ENCODE data around the gene FAM169A.

DNA sequence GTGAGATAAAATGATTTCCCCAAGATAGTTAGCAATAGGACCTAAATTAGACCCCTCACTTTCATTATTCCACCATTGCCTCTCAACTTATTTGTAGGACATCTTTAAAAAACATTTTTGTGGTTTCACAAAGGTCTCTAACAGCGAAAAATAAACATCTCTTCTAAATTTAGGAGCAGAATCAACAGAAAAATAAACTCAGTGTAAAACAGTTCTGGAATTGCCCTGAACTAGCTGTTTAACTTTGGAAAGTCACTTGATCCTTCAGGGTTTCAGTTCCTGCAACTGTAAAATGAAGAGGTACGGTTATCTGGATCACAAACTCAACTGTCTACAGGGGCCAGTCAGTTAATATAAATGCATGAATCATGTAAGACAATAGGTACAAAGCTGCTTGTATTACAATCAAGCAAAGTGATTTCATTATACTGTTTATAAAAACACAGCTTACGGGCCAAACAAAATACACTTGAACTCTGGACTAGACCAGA lies 73.2 kb downstream of the MRPS27 start:
- PRO-cap: no peak

- PRO-cap: unidirectional peak, minus-strand start at chr5:72282206
Observed at GRCh38 chr5:72281878-72282664, 38.0 kb downstream of the MRPS27 start.

DNA sequence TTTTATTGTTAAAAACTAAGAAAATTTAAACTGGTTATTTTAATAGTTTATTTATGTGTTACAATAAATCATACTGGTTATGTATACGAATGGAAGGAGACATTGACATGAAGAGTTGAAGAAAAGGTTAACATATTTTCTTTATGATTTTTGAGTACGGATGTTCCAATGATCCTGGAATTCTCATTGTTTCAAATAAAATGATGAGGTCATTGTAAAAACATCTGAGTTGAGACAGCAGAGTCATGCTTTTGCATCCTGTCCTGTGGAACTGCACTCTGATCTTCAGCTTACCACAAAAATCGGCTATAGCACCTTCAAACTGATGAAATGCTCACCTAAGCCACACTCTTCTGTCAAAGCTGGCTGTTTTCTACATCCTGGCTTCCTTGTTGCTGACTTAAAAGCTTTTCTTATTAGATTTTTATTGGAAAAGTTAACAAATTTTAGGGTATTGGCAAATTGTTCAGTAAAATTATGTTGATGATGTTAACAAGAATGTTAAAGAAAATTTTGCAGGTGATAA lies 67.9 kb downstream of the PTCD2 start:
- PRO-cap: no peak

DNA sequence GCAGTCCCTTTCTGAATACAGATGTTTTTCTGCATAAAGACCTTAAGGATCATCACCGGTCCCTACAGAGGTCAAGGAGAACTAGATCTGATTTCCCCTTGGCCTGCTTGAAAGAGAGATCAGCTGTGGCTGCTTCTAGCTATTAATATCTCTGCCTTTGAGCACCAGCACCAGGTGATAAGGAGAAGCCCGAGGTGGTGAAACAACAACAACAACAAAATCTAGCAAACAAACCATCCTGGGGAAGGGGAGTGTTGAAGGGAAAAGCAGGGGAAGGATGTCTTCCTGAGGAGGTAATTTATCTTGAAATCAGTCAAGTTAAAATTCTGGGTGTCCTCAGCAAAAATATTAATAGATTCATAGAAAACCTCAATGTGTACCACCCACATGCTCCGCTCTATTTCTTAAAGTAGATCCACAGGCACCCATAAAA lies 42.1 kb downstream of the ZNF366 start:
- PRO-cap: no peak

- PRO-cap: no peak
Observed at GRCh38 chr5:72849115-72849436, 32.6 kb downstream of the TNPO1 start.

DNA sequence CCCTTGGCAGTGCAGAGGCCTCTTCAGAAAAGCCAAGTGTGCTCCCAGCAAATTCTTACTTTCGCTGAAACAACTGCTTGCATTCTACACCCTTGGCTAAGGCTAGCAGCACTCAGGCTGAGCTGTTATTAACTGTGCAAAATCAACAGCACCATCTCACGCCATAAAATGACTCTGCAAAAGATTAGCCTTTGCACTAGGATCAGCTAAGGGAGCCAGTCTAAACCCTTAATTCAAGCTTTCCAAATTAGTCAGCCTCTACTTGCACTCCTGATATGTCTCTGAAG lies 4.8 kb upstream of the TMEM171 start:
- PRO-cap: no peak

DNA sequence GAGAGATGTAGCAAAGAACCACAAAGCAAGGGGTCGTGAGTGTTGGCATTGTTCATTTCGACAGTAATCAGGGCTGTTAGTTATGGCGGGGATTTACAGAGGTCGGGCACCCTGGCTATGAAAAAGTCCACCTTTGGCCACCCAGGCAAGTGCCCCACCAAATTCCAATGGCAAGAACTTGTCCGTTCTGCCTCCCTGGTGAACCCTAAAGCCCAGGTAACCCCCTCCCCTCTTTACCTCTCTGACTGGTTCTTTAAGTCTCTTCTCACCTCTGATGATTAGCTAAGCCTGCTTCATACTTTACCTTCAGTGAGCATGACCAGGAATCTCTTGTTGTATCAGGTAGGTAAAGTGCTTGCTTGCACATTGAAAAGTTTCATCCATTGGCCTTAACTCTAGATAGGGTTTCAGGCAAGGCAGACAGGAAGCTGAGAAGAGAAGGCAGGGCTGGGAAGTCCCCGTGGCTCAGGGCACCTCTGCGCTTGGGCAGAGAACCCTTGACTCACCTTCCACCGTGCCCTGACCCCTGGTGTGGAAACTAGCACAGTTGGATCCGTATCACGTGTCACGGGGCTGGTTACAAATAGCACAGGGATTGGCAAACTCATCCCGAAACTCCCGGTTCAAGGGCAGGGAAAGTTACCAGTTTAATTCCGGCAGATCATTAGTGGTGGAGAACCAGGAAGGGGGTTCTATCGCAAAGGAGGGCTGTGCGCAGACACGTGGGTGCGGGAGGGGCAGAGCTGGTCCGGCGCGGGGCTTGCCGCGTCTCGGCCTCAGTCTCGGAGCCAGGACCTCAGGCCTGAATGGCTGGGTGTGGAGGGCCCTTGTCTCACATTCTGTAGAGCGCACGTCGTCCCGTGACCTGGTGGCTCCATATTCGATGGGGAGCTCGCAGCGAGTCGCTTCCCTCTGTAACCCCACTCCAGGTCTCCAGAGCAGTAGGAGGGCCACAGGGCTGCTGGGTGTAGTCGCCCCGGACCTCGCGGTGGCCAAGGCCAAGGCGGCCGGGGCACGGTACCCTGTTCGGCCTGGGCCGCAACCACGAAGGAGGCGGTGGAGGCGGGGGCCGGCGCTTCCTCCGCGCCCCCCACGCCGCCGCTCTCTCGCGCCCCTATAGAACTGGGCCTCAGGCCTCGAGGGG lies 914 bp upstream of the TMEM171 start:
- PRO-cap: no peak

DNA sequence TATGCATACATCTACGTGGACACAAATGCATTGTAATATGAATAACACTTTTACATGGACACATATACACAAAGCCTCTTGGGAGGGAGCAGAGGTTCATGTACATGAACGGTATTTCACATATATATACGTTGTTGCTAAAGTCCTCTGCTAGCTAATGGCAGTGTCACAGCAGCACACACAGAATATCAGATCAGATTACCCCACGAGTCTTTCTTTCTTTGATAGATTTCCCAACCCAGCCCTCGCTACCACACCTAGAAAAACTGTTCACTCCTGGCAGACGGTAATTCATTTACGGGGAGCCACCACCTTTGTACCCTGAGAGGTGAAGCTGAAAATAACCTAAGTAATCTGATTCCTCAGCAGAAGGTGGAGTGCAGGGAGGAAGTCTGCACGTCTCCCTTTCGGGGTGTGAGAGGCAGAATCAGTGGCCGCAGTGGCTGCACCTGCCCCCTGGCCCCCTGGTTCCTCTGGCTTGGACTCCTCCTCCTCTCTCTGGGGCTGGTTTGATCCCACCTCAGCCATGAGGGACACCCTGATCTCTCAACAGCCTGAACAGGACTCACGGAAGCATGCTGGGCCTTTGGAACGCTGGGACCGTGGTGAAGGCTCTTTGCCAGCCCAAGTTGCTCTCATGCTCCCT lies 10.4 kb downstream of the TMEM174 start:
- PRO-cap: unidirectional peak, plus-strand start at position 365 of the sequence

DNA sequence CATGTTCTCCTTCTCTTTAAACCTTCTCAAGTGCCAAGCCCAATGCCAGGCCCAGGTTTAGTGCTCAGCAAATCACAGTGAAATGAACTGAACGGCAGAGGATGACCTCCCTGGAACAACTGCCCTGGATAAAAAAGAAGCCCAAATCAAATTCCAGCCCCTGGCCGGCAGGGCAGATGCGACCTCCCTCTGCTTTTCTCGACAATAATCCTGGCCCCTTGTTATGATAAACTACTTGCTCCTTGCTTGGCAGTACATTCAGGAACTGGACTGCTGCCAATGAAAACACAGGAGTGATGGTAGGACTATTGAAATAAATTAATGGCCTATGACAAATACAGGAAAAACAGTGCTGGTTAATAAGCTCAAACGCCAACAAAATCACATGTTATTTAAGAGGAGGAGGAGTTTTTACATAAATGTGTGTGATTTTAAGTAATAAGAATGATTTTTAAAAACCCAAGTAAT lies 108.4 kb downstream of the TMEM174 start:
- PRO-cap: no peak

GRCh38 chr5:73663417-73663661 lies 37.3 kb downstream of the ARHGEF28 start:
- PRO-cap: no peak

GRCh38 chr5:73813835-73814235 lies 187.8 kb downstream of the ARHGEF28 start:
- PRO-cap: no peak

DNA sequence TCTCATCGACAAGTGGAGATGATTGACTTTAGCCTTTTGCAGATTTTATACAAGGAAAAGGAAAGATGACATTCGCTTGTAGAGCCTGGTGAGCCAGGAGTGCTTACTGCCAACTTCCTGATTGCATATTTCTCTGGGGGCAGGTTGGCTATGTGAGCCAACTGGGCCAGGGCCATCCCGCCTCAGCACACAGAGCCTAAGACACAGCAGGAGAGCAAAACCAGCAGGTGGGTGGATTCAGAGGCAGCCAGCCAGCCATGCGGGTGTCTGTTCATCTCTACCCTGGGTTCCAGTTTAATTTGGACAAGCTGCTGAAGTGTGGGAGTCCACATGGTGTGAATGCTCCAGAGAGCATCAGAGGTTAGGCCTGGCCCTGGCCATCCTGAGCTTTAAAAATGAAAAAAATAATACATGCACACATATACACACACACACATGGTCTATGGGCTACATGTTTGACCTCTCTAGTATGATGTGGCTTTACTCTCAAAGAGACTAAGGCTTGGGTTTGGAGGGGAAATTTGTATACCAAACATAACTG lies 291.5 kb downstream of the ARHGEF28 start:
- PRO-cap: no peak

DNA sequence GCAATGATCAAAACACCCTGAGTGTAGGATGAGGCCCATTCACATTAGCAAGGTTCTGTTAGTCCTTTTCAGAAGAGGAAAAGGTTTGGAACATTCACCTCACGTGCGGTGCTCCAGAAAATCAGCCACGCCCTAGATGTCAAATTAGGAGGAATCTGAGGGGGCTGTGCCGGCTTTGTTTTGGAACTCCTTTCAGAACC lies 495.0 kb downstream of the ENC1 start:
- PRO-cap: no peak

DNA sequence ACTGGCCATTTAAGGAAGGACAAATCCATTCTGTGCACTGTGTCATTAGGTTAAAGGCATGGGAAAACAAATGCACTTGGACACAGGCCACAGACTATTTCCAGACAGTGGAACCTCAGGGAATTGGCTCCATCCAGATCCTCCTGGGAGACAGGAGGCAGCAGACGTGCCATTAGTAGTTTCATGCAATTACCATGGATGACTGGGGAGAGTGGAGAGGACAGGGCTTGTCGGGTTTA lies 454.9 kb downstream of the ENC1 start:
- PRO-cap: no peak

DNA sequence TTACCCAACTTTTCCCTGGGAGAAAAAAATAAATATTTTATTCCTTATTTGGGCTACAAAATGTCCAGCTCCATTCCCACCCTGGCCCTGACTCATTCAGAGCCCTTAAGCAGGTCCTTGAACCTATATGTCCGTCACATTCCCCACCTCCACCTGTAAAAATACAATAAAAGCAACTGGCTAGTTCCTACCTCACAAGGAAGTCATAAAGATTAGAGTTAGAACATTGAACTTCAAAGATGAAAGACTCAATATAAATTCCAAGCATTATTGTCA lies 221.9 kb downstream of the ENC1 start:
- PRO-cap: no peak

DNA sequence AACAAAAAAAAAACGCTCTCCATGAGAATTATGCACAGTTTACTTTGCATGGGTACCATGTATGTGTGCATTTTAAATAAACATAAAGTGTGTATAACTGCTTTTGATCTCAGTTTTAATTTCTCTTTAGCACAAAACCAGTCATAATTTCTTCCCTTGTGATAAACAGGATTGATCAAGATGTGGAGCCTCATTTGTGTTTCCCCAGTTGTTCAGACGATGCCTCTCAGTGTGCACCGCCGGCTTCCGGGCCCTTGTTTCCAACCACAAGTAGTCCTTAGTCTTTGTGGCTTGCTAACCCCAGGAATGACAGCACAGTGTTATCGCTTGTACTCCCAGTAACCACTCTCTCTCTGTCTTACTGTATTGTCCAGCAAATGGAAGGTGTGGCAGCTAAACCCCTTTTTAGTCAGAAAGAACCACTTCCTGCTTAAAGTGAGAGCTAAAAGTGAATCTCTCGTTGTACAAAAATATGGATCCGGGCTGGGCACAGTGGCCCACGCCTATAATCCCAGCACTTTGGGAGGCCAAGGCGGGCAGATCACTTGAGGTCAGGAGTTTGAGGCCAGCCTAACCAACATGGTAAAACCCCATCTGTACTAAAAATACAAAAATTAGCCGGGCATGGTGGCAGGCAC lies 61.4 kb downstream of the ENC1 start:
- PRO-cap: no peak

GRCh38 chr5:74707248-74707734 lies 22.3 kb downstream of the HEXB start:
- PRO-cap: no peak

DNA sequence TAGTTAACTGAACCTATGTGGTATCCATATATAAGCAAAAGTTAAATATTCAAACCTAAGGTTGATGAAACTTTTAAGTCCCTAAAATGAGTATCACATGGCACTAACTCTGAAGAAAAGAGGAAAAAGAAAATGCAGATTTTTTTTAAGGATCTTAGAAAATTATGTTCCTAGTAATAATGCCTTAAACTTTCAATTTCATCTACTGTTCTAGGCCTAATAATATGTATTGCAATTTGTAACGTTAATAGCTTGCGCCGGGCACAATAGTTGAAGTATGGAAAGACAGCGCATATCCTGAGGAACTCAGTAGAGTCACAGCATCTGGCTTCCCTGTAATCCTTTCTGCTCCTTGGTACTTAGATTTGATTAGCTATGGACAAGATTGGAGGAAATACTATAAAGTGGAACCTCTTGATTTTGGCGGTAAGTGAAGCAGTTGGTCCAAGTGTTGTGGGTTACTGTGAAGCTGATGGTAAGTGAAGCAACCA lies 33.6 kb downstream of the HEXB start:
- PRO-cap: no peak

GRCh38 chr5:74720092-74720923 lies 35.3 kb downstream of the HEXB start:
- PRO-cap: no peak

- PRO-cap: unidirectional peak, plus-strand start at chr5:74865894; bidirectional peak, plus-strand start at chr5:74866134, minus-strand start at chr5:74866140
Observed at GRCh38 chr5:74865713-74866724, at the start of gene FAM169A. TSS of gene FAM169A (minus strand) at chr5:74866387.